Peyer's patch (tissue), 4 donors: ENCODE measurements around a stretch of chr20.

GRCh38 chr20:50390588-50391237, 119.5 kb upstream of the PTPN1 start:
- PRO-cap = no peak
- RAMPAGE, long total RNA, 4 experiments = no peak in any of the 4 experiments

GRCh38 chr20:50396080-50396436, 114.1 kb upstream of the PTPN1 start:
- PRO-cap = no peak
- RAMPAGE, long total RNA, 4 experiments = no peak in any of the 4 experiments

- PRO-cap = bidirectional peak, plus-strand start at chr20:50439271, minus-strand start at chr20:50439100
- RAMPAGE, long total RNA, 4 experiments = no peak in any of the 4 experiments
Measured at GRCh38 chr20:50438988-50439438, 71.2 kb upstream of the PTPN1 start.

- PRO-cap = bidirectional peak, plus-strand start at chr20:50442755, minus-strand start at chr20:50442635
- RAMPAGE, long total RNA, 4 experiments = no peak in any of the 4 experiments
Measured at GRCh38 chr20:50442451-50443051, 67.6 kb upstream of the PTPN1 start.

DNA sequence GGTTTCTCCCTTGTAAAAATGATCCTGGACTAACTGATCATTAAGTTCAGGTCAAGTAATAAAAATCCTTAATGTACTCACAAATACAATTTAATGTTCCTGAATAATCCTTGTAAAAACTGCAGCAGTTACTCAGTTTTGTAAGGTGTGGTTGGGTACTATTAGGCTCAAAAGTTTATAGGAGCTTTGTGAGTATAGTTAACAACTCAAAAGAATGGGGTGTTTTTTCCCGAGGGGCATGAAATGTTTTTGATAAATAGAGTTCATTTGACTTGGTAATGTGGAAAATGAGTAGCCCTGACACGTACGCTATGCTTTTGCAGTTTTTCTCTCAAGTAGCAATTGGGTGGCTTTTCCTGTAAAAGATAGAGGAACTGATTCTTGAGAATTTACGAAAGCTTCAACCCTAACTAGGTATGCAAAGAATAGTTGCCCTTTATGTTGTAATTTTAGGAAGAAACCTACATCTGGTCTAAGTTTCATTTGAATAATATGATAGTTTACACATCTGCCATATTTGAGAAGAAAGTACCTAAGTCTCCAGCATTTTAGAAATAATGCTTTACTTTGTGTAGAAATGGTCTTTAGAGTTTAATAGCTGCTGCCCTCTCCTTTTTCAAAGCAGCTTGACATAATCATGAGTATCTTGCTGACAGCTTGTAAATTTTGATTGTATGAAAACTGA, 6.4 kb downstream of the PTPN1 start:
- PRO-cap = no peak
- RAMPAGE, long total RNA, 4 experiments = no peak in any of the 4 experiments

GRCh38 chr20:50594369-50595069, 84.3 kb downstream of the PTPN1 start:
- PRO-cap = no peak
- RAMPAGE, long total RNA, 4 experiments = no peak in any of the 4 experiments

GRCh38 chr20:50601903-50602614, 89.3 kb downstream of the RIPOR3 start:
- PRO-cap = no peak
- RAMPAGE, long total RNA, 4 experiments = no peak in any of the 4 experiments

DNA sequence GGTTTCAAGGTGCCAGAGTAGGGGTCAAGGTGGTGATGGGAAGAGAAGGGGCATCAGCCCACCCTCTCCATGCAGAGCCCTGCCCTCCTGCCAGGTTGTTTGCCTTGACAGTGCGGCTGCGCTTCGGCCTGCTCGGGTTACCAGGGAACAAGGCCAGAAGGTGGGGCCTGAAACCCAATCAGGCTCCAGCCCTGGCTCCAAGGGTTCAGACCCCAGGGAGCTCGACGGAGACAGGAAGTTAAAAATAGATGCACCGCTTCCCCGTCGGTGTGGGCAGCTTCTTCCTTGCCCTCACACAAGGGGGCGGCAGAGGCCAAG, 65.4 kb downstream of the RIPOR3 start:
- PRO-cap = no peak
- RAMPAGE, long total RNA, 4 experiments = no peak in any of the 4 experiments

DNA sequence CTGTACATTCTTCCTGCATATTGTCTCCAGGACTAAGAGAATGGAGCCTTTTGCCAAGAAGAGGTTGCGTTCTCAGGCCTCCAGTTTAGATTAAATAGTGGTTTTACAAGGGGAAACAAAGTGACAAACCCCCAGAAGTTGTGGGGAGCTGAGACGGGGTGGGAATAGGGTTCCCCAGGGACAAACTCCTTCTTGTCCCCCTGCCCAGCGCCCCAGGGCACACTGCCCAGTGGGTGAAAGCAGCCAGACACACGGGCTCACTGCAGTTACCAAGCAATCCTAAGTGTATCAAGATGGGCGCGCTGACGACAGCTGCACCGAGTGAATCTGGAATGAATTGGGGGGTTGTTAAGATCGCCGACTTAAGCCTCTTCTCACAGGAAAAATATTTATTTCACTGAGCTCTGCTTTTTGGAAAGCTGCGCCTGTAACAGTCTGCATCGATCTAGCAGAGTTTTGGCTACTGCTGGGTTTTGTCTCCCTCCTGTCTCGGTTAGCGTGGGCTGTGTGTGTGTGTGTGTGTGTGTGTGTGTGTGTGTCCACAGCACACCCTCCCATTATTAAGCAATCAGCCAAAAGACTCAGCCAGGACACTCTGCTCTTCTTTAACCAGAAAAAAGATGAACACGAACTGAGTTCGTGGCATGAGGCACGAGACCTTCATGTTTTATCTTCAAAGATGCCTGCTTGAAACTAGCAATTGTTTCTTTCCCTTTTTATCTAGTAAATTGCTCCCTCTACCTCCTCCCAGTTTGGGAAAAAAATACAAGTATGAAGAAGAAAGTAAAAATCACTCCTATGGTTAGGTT, 36.0 kb downstream of the RIPOR3 start:
- PRO-cap = bidirectional peak, plus-strand start at position 612 of the sequence, minus-strand start at position 329 of the sequence
- RAMPAGE, long total RNA, 4 experiments = no peak in any of the 4 experiments

- PRO-cap = no peak
- RAMPAGE, long total RNA, 4 experiments = no peak in any of the 4 experiments
Measured at GRCh38 chr20:50727844-50728540, 3.4 kb upstream of the PARD6B start.

- PRO-cap = no peak
- RAMPAGE, long total RNA, 4 experiments = no peak in any of the 4 experiments
Measured at GRCh38 chr20:50730106-50730827, 1.1 kb upstream of the PARD6B start.

DNA sequence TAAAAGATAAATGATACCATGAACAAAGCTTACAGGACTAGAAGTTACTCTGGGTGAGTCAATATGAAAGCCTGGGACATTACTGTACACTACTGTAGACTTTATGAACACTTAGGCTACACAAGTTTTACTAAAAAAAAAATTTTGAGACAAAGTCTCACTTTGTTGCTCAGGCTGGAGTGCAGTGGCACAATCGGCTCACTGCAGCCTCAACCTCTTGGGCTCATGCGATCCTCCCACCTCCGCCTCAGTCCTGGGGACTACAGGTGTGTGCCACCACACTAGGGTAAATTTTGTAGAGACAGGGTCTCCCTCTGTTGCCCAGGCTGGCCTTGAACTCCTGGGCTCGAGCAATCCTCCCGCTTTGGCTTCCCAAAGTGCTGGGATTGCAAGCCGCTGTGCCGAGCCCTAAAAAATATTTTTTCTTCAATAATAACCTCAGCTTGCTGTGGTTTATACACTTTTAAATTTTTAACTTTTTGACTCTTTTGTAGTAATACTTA, 35.8 kb downstream of the ADNP start:
- PRO-cap = no peak
- RAMPAGE, long total RNA, 4 experiments = no peak in any of the 4 experiments

GRCh38 chr20:50957296-50958197, 785 bp downstream of the DPM1 start:
- PRO-cap = no peak
- RAMPAGE, long total RNA, 4 experiments = no peak in any of the 4 experiments

GRCh38 chr20:51390422-51391492, 151.8 kb downstream of the NFATC2 start:
- PRO-cap = no peak
- RAMPAGE, long total RNA, 4 experiments = start-site peak on the minus strand in 1 of 4 experiments, at chr20:51390595-51391293 at its widest, 6 reads per replicate

GRCh38 chr20:51428334-51428686, 114.2 kb downstream of the NFATC2 start:
- PRO-cap = no peak
- RAMPAGE, long total RNA, 4 experiments = no peak in any of the 4 experiments

GRCh38 chr20:51540920-51541927, 1.3 kb downstream of the NFATC2 start:
- PRO-cap = bidirectional peak, plus-strand start at chr20:51541551, minus-strand start at chr20:51541464
- RAMPAGE, long total RNA, 4 experiments = no peak in any of the 4 experiments

- PRO-cap = unidirectional peak, minus-strand start at chr20:51564082
- RAMPAGE, long total RNA, 4 experiments = no peak in any of the 4 experiments
Measured at GRCh38 chr20:51563762-51564537, 21.4 kb upstream of the NFATC2 start.

DNA sequence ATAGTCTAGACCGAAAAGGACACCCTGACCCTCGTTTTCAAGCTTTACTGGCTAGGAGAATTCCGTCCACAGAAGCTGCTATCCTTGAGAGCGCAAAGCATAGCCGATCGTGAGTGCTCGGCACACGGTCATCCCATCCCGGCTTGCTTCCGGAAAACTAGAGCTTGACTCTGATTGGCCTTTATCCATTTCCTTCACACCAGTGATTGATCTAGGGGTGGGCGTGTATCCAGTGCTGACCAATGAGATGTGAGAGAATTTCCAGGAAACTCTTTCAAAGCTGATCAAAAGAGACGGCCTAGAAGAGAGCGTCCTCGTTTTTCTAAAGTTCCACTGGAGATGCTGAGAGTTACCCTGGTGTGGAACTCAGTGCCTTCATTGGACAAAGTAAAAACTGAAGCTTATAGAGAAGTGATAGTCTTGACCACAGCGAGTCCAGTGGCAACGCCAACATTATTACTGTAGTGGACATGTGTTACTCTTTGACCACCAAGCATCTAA, 41.0 kb upstream of the NFATC2 start:
- PRO-cap = no peak
- RAMPAGE, long total RNA, 4 experiments = no peak in any of the 4 experiments

DNA sequence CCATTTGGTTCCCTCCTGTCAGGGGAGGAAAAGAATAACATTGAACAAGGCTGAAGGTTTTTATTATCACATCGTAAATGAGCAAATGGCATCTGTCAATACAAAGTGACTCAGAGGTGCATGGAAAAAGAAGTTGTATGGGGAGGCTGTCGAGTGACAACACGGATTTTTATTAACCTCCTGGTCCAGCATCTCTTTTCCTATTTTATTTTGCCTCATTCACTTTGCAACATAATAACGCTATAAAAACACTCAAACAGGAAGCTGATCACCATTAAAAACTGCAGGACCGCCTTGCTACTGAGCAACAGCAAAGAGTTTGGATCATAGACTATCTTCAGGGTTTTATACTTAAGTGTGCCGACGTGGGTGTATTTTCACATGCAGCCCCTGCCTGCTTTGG, 132.0 kb upstream of the SALL4 start:
- PRO-cap = no peak
- RAMPAGE, long total RNA, 4 experiments = no peak in any of the 4 experiments

GRCh38 chr20:52001093-52001441, 190.5 kb downstream of the ZFP64 start:
- PRO-cap = no peak
- RAMPAGE, long total RNA, 4 experiments = no peak in any of the 4 experiments